Left ventricle myocardium (tissue), 1 donor: ENCODE measurements around a stretch of chr1.

- PRO-cap: no peak
Measured at GRCh38 chr1:61227761-61228701, 145.7 kb downstream of the NFIA start.

GRCh38 chr1:61253239-61253761, 170.9 kb downstream of the NFIA start:
- PRO-cap: no peak

GRCh38 chr1:61254526-61255370, 172.4 kb downstream of the NFIA start:
- PRO-cap: no peak

DNA sequence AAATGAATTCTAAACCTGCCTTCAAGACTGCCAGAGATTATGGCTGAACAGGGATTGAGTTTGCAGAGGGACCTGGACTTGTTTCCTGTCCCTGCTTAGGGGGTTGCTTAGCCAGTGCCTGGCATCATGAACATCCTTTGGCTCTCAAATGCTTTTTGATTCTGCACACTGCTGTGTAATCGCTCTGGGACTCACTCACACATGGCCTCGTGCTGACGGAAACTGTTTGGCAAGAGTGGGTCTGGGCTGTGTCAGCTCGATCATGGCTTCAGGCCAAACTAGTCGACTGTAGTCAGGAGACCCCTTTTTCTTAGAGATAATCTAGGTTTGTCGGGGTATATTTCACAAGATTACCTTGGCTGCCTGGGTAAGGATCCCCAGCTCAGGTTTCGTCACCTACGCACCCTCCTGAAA, 252.6 kb downstream of the NFIA start:
- PRO-cap: no peak

DNA sequence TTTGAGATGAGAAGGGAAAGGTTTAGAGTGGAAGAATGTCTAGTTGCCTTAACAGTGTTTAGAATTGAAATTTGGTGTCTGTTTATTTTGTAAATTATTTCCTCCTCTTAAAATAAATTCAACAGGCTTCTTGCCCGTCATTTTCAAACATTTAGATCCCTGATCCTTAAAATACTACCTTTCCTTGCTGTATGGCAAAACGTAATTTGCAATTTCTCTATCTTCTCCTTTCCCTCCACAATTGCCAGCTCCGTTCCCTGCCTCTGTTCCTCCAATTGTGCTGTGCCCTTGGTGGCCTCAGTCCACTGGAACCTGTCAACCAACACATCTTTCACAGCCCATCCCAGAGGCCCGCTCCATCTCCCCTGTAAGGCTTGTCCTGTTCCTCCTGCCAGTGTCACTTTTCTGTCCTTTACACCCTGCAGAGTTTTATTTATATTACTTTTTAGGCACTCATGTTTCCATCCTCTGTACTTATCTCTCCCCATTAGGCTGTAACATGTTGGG, 304.1 kb downstream of the TM2D1 start:
- PRO-cap: bidirectional peak, plus-strand start at position 484 of the sequence, minus-strand start at position 279 of the sequence

GRCh38 chr1:61426083-61426816, 298.7 kb downstream of the TM2D1 start:
- PRO-cap: no peak

DNA sequence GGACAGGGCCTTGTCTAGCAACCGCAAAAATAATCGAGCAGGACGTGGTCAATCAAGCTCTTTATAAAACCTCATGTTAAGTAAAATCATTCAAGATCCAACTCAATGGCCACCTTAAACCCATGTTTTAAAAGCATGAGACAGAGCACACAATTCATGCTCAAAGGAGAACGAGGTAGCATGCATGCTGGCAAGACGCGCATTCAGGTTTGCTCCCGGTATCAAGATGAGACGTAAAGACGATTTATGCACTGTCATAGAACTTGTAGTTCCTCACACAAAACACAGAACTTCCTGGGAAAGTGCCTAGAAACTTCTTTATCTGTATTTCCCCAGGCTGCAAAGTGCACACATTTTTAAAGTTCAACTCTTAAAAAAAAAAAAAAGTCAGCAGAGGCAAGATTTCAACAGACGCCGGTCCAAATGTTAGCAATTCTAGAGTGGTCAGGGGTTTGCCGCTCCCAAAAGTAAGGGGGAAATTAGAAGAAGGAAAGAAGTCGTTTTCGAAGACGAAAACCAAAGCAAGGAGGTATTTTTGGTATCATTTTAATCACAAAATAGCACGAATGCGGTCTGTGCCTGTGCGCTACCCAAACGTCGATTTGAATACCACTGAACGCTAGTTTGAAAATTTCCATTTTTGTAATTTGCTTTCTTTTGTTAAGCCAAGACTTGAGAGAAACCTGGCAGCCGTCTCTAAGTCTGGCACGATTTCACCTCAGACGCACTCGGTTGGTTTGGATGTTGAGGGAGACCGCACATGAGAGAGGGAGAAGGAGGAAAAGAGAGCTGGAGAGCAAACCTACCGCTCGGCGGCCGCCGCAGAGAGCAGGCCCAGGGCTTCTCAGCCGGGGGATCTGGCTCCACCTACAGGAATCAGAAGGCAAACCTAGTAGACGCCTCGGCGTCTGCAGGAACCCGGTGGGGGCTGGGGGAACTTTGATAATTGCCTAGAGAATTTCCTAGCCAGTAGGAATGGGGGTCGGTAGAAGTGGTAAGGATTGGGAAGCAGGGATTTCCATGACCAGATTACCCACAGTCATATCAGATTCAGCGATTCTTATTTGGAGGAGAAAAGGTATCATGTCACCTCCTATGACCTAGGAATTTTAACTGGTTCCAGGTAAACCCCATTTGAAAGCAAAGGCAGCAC, 83.5 kb downstream of the TM2D1 start:
- PRO-cap: unidirectional peak, minus-strand start at position 830 of the sequence

GRCh38 chr1:62299956-62300327, 19.3 kb downstream of the KANK4 start:
- PRO-cap: no peak

- PRO-cap: no peak
Measured at GRCh38 chr1:62337613-62338293, 18.5 kb upstream of the KANK4 start.

GRCh38 chr1:62436181-62436588, 664 bp upstream of the USP1 start:
- PRO-cap: bidirectional peak, plus-strand start at chr1:62436395, minus-strand start at chr1:62436258

DNA sequence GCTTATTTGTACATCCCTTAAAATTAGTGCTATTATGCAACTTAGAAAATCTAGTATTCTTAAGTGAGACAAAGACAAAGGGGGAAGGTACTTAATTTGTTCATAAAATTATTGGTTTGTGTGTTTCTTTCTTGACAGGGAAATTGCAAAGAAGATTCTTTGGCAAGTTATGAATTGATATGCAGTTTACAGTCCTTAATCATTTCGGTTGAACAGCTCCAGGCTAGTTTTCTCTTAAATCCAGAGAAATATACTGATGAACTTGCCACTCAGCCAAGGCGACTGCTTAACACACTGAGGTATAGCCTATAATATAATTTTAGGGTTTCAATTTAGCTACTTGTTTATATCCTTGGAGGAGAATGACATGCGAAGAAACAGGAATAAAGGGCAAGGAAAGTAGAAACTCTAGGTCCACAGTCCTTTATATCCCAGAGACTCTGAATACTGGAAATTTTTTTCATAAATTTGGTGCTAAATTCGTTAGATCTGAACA, 6.2 kb downstream of the USP1 start:
- PRO-cap: no peak

DNA sequence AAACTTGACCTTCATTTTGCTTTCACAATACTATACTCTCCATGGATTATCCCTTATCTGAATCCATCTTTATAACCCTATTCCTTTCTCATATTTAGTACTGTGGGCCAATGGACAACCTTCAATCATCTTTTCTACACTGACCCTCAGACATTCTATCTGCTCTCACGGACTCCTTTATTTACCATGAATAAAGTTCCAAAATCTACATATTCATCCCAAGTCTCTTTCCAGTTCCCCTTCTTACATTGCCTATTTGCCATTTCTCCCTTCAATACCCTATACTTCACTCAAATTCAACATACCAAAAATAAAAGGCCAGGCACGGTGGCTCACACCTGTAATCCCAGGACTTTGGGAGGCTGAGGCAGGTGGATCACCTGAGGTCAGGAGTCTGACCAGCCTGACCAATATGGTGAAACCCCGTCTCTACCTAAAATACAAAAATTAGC, 9.3 kb downstream of the ANGPTL3 start:
- PRO-cap: no peak

- PRO-cap: no peak
Measured at GRCh38 chr1:62648041-62648651, 40.0 kb downstream of the DOCK7 start.

DNA sequence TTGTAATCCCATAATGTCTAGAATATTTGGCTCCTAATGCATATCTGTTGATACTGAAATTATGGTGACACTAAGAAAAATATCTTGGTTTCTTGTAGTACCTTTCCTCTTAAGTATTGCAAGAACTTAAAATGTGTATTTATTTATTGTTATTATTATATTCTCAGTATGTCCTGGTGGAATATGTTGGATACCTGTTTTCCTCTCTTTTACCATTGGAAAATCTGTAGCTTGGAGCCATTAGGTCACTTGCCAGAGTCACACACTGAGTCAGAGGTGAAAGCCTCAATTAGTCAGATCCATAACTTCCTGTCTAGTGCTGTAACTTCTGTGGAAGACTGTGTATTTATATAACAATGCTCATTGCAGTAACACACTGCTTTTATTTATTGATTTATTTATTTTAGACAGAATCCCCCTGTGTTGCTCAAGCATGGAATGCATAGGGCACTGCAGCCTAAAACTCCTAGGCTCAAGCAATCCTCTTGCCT, 1.2 kb upstream of the DOCK7 start:
- PRO-cap: no peak

GRCh38 chr1:63012379-63012914, 228.5 kb downstream of the ATG4C start:
- PRO-cap: no peak

DNA sequence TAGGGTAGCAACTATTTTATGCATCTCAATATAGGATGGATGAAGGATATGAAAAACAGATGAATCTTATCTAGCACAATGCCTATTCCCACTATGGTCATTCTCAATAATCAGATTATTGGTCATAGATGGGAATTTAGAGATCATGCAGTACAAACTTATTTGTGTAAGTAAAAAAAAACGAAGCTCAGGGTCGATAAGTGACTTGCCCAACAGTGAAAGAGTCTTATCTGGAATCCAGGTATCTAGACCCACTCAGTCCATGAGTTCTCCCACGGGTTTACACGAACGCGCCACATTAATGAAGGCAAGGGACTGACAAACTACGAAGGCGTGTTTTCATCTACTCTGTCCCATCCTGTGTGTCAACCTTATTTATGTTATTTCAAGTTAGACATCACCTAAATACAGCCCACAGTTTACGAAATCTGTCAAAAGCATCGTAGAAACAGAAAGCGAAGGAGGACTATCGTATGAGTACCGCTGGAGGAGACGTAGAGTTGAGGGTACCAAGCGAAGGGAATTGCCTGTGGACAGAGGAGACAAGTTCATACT, 475 bp downstream of the ITGB3BP start:
- PRO-cap: no peak

DNA sequence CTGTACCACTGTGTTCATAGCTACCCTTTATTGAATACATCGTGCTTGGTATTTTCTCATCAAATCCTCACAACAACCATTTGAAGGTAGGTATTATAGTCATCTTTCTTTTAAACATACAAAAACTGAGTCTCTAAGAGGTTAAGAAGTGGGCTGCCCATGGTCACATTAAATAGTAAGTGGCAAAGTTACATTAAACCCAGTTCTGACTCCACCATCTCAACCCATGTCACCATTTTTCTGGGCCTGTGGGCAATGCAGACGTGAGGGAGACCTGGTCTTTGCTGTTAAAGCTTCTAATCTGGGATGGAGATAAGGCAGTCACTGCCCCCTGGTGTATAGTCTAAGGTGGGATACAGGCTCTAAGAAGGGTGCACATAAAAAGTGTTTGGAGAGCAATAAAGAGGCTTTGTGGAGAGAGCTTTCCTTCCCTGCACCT, 141.2 kb downstream of the ROR1 start:
- PRO-cap: no peak

DNA sequence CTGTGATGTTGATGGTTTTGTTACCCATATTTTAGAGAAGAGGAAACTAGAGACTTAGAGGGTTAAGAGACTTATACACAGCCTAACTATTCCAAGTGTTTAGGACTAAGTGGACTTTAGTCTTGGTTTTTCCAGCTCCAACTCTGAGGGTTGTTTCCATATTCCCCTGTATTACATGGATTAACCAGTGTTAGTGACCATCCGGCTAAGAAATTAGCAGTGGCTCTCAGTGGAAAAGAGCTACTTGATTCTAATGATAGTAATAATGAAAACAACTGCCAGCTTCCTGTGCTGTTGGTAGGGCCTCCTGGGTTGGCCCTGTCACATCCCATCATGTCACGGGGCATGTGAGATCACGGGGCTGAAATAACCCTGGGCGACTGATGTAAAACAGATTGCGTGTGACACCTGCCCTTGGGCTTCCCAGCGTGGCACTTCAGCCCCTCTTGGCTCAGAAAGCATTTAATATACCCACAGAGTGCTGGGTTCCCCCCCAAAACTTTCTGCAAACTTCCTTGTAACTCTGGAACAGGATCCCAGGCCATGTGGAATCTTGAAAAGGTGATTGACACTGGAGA, 149.0 kb downstream of the ROR1 start:
- PRO-cap: no peak

DNA sequence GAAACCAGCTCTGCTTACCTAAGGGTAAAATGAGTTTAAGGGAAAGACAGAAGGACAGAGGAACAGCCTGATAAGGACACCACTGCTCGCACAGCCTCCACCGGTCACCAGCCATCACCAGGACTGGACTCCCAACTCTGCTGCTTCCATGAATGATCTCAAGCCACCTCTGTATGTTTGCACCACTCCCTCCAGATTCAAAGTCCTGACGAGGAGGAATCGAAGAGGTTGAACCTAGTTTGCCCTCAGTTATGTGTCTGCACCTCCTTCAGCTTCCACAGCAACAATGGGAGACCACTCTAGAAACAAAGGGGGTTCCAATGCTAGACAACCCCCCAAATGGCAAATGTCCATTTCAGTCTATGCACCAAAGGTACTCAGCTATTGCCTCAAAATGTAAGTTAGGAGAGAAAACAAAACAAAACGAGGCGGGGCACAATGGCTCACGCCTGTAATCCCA, 72.3 kb downstream of the JAK1 start:
- PRO-cap: no peak

DNA sequence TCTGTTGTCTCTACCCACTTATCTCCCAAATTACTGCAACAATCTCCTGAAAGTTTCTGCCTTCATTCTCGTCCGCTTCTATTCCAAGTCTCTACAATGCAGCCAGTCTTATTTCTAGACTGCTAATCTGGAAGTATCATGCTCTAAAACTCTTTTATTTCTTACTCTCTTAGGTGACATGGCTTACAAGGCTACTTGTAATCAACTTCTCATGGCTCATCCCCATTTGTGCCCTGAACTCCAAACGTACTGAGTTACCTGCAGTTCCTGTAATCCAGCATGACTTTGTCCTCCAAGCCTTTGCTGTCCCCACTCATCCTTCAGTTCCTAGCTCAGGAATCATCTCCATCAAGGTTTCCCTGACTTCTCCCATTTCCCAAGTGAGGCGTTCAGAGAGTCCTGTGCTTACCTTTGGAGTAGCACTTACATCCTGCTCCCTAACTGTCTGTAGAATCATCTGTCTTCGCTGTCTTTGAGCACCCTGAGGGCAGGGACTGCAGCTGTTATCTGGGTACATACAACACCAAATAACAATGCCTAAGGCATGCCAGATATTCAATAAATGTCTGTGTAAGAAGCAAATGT, 65.6 kb downstream of the JAK1 start:
- PRO-cap: no peak